ReNcell CX (cell line): ENCODE results near the gene C1D.

DNA sequence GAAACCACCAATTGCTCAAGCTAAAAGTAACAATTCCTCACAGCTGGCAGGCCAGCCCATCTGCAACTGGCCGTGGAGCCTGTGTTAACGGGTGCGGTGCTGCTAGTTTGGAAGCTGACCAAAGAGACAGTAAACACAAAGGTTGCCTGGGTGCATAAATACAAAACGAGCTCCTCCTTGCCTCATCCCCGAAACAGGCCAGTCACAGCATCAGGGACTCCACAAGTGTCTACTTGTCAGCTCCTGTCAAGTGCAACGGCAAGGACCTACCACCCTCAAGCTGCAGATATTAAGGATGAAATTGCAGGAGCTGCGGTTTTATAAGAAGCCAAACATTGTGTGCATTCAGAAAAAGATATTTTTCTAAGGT lies 32.1 kb downstream of the LGALSL start:
- PRO-cap = no peak

DNA sequence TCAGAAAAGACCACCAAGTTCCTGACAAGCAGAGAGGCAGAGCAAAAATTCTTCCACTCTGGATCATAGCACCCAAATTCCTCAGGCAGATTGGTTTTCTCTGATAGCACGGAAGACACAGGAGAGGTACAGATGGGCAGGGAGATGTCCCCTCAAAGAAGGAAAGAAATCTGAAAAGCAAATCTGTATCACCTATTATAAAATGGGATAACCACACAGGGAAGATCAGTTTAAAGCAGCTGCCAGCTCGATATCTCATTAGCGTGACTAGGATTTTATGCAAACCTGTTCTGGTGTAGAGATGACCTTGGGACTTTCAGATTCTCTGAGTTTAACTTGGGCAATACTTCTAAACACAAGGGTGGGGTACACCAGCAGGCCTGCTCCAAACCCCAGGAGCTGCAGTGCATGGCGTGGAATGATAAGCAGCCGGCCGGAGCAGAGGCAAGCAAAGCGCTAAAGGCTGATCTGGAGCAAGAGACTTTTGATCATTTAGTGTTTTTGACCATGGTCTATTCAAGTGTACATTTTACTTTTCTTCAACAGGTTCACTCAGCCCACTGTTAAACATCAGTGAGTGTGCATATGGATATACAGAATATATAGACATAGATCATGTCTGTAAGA lies 4.7 kb downstream of the SERTAD2 start:
- PRO-cap = no peak

- PRO-cap = no peak
These were observed 73.5 kb upstream of the SERTAD2 start for GRCh38 chr2:64727046-64727803.

GRCh38 chr2:64731081-64731256 lies 77.3 kb upstream of the SERTAD2 start:
- PRO-cap = no peak

GRCh38 chr2:64819414-64820218 lies 165.9 kb upstream of the SERTAD2 start:
- PRO-cap = no peak

DNA sequence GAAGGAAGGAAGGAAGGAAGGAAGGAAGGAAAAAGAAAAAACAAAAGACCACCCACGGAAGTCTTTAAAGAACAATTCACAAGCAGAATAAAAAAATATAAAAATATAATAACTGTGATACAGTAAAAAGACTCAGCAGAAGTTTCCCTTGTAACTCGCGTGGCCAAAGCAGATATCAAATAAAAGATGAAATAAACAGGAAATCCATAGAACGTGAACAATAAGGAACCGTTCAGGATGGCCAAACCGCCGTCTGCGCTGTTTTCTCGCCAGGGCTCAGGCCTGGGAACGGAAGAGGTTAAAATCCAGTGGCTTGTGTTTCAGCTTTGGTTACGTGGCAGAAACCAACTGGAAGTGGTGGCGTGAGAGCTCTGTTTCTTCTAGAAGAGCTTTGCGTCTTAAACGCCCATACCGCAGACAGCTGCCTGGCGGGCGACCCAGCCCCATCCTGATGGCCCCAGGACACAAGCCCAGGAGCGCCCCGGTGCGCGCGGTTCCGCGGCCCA lies 1.1 kb upstream of the SLC1A4 start:
- PRO-cap = bidirectional peak, plus-strand start at position 346 of the sequence, minus-strand start at position 251 of the sequence; bidirectional peak, plus-strand start at position 415 of the sequence, minus-strand start at position 444 of the sequence

- PRO-cap = no peak
These were observed 32.3 kb upstream of the CEP68 start for GRCh38 chr2:65023922-65024341.

GRCh38 chr2:65266205-65266613 lies 38.6 kb downstream of the ACTR2 start:
- PRO-cap = no peak

DNA sequence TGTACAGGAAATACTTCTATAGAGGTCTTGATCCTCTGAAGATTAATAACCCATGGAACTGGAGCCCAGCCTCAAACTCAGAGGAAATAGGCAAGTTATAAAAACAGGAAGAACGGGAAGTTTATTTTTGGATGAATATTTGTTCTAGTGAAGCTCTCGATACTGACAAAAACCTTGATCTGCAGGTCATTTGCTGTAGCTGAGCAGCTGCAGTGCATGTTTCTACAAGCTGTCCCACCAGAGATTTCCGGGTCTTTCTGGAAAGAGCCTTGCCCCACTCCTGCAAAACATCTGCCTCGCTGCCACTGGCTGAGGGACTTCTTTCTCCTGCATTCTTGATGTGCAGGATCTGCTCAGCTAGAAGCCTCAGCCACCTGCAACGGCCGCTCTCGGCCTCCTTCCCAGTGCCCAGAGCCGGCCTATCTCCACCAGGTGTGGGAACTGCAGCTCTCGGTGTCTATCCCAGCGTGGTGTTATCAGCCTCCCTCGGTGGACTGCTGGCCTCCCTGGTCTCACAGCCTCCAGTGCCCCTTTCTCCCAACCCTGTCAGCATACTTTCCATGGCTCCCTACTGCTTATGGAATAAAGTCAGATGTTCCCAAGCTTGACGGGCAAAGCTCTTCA lies 48.5 kb downstream of the SPRED2 start:
- PRO-cap = no peak

- PRO-cap = unidirectional peak, plus-strand start at chr2:65459251
These were observed 26.5 kb upstream of the SPRED2 start for GRCh38 chr2:65458863-65459332.

DNA sequence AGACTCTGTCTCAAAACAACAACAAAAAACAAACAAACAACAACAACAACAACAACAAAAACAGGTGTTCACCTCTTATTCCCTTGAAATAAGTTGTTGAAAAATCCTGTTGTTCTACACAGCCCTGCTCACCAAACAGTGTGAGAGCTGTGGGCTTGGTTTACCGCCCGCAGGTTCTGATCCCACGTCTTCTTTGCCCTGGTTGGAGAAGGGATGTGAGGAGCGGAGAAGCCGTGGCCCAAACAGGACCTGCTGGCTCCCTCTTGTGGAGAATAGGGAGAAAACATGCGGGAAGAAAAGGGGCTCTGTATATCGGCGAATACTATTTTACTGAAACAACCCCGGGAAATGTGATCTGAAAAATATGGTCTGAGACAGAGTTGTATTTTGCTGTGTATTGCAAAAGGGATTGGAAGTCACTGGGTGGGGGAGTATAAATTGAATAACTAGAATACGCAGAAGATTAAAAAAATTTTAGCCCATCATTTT lies 120.8 kb upstream of the SPRED2 start:
- PRO-cap = unidirectional peak, minus-strand start at position 211 of the sequence

GRCh38 chr2:65819031-65819741 lies 386.8 kb upstream of the SPRED2 start:
- PRO-cap = no peak

- PRO-cap = no peak
These were observed 414.6 kb upstream of the SPRED2 start for GRCh38 chr2:65846997-65847478.

- PRO-cap = no peak
These were observed 4.2 kb downstream of the MEIS1 start for GRCh38 chr2:66439038-66439615.

GRCh38 chr2:66480938-66481828 lies 46.3 kb downstream of the MEIS1 start:
- PRO-cap = no peak

DNA sequence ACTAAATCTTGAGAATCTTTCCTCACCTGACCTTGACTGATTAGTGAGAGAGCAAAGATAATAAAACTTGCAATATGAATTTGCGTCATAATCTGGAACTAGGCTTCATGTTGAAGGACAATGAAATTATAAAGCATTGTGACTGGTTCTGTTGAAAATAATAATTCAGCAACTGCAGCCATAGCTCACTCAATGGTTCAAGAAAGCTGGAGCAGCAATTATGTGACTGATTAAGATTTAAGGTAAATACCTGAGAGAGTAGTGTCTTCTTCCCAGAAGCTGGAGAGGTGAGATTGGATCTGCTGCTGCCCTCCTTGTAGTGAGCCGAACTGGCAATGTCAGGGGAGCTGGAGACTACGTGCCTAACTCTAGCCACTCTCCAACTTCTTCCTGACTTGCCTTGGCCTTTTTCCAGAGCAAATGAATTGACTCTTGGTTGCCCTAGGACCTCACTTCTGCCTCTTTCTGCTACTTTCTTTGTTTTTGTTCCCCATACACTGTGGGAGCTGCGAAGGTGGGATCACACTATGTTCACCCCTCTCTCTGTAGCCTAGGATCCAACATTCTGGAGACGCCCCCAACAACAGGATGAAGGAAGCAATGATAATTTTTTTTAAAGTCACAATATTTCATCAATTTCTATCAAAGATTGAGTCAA lies 268.5 kb upstream of the ETAA1 start:
- PRO-cap = no peak

GRCh38 chr2:68062380-68063400 lies at the start of gene C1D:
Gene C1D, minus strand, starts transcription at chr2:68063004.
- PRO-cap = bidirectional peak, plus-strand start at chr2:68063134, minus-strand start at chr2:68063001

DNA sequence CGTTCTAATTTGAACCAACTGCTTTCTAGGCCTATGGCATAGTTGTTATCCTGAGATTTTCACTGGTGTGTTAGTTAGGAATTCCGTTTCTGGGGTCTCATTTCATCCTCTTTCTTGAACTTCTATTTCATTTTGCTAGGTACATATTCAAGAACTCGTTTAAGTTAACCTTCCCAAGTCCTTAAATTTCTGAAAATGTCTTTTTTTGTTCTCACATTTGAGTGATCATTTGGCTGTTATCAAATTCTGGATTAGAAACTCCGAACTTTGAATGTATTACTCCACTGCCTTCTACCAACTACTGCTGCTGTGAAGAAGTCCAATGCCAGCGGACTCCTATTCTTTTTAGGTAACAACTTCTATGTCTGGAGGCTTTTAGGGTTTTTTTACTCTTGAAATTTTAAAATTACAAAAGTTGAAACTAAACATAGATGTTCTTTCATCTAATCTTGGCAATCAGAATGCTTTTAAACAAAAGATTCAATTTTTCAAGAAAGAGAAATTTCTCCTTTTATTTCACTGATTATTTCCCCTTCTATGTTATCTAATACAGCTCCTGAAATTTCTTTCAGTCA lies 43.9 kb downstream of the PNO1 start:
- PRO-cap = no peak

DNA sequence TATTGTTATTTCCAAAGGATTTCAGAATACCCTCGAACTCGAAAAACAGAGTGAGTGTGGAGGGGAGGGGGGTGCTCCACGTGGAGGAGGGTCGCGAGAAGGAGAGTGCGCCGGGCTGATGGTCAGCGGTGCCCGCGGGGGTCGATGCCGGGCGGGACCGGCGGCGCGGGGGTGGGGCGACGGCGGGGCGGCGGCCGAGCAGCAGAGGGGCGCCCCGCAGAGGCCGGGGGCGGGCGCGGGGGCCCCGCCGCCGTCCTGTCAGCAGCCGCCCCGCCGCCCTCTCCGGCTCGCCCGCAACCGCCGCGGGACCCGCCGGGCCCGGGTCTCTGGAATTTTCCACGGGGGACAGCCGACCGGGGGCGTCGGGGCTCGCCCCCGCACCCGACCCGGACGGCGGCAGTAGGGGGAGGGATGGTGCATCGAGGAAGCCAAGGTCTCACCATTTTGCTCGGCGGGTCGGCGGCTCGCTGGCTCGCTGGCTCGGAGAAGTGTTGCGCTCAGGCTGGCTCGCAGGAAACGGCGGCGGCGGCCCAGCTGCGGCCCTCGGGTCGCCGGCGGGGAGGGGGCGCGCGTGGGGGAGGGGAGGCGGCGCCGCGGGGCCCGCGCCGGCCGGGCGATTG lies 537 bp downstream of the PPP3R1 start:
- PRO-cap = unidirectional peak, plus-strand start at position 225 of the sequence; bidirectional peak, plus-strand start at position 405 of the sequence, minus-strand start at position 322 of the sequence

DNA sequence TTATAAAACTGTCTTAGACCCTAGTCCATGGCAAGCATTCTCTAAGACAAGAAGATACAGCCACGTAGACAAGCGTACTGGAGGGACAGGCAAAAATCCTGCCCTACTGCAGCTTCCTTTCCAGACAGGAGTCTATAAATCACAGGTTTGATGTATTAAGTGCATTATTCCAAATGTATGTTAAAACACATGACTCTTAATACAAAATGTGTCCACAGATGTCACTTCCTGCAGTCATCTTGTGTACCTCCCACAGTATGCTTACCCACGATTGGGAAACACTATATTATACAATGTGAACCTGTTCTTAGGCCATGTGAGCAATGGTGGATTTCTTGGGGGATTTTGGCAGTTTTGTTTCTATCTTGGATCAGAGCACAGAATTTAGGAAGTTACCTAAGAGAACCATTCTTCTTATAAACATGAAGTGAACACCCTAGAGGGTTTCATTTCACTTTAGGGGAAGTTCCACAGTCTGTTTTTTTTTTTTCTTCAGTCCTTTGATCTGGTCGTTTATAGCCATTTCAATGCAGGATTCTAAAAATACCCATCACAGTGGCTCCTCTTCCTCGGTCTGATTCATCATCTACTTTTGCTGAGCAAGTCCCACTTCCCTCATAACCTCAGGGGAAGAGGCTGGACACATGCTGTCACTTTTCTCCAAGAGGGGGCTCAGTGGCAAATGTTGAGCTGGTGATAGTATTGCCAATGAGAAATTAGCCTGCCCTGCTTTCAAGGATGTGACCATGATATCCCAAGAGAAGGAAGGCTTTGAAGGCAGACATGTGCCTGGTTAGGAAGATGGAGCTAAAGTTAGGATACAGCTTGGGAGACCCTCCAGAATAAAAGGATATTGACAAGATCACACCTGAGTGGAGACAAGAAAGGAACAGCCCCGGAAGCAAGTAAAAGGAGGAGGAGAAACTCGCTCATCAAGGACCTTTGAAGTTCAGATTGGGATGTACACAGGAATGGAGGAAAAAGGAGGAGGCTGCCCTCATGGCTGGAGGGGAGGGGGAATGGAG lies 22.5 kb downstream of the PLEK start:
- PRO-cap = no peak